NB4 (cell line): ENCODE data around the gene NOMO3.

- RRBS = no CpG with 5 or more reads among the region's 5 CpGs
Observed at GRCh38 chr16:15563601-15564236, 79.2 kb downstream of the MARF1 start.

- RRBS = no CpG with 5 or more reads among the region's 19 CpGs
Observed at GRCh38 chr16:15592082-15592702, 50.8 kb downstream of the MARF1 start.

GRCh38 chr16:15635675-15636379 lies 7.1 kb downstream of the MARF1 start:
- RRBS = no CpG with 5 or more reads among the region's 15 CpGs

GRCh38 chr16:15644256-15644759 lies 1.4 kb upstream of the MARF1 start:
- RRBS = no CpG with 5 or more reads among the region's 10 CpGs

DNA sequence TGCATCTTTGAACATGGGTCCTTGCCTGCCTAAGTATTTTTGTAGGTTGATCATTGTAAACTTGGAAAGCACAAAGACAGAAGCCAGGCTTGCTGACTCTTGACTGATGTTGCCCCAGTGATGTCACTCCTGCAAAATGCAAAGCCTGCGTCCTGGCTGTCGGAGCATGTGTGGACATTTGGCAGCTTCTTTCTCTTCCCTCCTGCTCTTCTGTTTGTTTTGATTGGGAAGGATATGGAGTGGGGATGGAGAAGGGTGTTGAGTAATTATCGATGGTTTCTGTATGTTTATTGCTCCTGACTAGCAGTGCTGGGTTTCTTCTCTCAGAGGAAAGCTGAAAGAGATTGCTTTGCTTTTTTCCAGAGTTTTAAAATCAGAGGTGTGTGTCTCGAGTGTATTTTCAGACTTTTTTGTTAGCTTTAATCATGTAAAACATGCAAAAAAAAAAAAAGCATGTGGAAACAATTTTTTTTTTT lies 3.3 kb downstream of the NDE1 start:
- RRBS = no CpG with 5 or more reads among the region's 4 CpGs

DNA sequence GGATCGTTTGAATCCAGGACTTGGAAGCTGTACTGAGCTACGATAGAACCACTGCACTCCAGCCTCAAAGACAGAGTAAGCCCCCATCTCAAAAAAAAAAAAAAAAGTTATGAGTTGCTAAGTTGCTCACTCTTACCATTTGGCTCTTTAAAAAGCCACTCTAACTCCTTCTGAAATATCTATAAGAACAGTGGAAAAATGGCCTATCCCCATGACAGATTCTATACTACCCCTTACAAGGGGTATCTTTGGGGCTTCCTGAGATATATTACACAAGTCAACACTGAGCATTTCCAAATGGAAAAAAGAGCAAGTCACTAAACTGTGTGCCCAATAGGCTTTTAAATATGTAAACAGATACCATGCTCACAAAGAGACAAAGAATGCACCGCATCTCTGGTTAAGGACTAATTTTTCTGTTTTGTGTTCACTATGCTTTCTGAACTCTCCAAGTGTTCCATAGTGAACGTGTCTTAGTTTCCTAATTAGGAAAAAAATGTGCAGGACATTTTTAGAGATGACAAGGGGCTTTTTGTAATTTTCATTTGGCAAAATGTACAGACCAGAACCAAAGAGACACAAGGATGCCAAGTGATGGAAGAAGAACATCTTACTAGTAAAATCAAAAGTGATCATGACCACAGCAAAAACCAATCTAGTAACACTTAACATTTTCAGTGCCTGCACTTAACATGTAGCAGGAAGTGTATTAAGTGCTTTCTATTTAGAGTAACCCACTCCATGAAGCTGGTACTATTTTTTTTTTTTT lies 21.7 kb downstream of the MYH11 start:
- RRBS = no CpG with 5 or more reads among the region's 4 CpGs

- RRBS = no CpG with 5 or more reads among the region's 2 CpGs
Observed at GRCh38 chr16:15970804-15971003, 21.3 kb downstream of the ABCC1 start.

DNA sequence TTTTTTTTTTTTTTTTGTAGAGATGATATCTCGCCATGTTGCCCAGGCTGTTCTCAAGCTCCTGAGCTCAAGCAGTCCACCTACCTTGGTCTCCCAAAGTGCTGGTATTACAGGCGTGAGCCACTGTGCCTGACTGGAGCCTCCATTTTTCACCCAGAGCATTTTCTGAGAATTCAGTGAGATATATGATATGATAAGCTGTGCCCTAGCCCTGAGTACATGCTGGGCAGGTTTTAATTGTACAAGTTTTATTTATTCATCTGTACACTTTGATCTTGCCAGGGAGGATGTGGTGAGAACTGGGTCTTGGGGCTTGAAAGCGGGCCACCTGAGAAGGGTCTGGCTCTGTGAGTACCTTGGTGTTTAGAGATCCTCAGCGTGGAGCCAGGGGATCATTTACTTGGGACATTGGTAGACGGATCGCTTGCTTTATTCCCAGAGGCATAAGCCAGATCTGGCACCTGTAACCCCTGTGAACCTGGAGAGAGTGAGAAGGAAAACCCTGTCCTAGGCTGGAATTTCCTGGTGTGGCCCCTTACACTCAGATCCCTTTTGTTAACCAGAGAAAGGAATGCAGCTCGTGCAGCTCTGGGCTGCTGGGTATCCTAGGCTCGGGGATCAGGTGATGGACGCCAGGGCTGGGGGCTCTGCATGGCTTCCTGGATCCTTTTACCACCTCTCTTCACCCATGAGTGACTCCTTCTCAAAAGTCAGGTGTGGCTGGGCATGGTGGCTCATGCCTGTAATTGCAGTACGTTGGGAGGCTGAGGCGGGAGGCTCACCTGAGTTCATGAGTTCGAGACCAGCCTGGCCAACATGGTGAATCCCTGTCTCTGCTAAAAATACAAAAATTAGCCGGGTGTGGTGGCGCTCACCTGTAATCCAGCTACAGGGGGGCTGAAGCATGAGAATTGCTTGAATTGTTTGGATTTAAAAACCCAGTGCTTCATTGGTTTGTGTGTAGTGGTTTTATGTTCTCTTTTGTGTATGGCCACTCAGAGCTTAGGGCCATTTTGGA lies 92.0 kb downstream of the ABCC1 start:
- RRBS = no CpG with 5 or more reads among the region's 14 CpGs

- RRBS = no CpG with 5 or more reads among the region's 9 CpGs
Observed at GRCh38 chr16:16071686-16072204, 122.3 kb downstream of the ABCC1 start.

GRCh38 chr16:16142989-16143381 lies 80.3 kb downstream of the ABCC6 start:
- RRBS = no CpG with 5 or more reads among the region's 7 CpGs

- RRBS = no CpG with 5 or more reads among the region's 47 CpGs
Observed at GRCh38 chr16:16232302-16232797, at the start of gene NOMO3. Gene NOMO3 (plus strand): TSS chr16:16232528.

DNA sequence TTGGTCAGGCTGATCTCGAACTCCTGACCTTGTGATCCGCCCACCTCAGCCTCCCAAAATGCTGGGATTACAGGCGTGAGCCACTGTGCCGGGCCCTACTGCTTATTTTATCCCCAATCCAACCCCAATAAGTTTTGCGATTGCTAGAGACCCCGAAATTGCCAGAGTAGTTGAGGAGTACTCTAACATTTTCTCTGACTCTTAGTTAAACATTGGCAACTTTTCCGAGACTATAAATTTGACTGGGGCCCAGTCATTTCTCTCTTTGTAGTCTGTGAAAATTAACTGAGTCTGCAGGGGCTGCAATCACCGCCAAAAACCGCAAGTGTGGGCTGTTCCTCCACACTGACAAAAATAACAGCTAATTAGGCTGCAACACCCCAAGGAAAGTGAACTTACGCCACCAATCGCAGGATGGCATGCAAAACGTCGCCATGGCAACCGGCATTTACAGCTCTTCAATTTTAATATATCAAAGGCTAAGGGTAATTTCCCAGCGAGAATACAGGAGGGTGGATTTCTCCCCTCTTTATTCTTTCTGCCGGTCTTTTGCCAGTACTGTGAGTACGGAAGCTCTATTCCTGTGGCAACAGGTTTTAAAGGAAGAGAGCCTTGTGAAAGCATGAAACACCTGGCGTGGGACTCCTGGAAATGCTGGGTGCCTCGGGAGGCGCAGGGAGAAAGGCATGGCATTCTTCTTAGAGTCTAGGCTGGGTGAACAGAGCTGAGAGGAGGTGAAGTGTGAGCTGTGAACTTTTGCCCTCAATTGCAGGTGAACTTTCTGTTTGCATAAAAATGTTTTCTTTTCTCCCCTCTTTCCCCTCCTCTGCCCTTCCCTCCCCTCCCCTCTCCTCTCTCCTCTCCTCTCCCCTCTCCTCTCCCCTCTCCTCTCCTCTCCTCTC lies 399.9 kb downstream of the XYLT1 start:
- RRBS = 11% methylated on average over 2 of the region's 20 CpGs

GRCh38 chr16:17344942-17345822 lies 125.6 kb downstream of the XYLT1 start:
- RRBS = no CpG with 5 or more reads among the region's 13 CpGs

DNA sequence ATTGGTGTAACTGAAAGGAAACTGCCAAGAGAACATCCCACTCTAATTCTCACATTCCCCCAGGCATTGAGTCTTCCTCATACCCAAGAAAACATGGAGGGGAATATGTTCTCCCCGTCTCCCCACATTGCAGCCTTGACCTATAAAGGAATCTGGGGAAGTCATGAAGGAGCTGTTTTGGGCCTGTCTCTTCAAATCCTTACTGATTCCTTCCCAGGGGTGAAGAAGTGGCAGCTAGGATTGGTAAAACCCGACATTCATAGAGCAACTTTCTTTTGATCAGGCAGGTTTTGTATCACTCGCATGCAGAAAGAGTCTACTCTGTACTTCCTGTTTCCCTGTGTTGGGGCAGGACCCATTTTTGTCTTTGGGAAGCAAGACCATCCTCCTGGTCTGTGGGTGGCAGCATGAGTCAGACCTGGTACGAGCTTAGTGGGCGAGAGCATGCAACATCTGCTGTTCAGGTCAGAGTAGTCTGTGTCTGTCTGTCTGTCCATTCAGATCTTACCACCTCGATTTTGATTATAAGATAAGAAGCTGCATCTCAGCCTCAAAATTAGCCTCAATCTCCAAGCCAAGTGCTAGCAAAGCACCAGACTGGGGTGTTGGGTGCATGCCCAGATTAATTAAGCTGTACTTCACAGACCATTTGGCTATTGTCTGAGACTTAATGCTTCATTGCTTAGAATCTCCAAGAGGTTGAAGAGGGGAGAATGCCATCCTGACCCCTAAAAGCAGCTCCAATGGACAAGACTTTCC lies 111.0 kb downstream of the XYLT1 start:
- RRBS = no CpG with 5 or more reads among the region's 6 CpGs

DNA sequence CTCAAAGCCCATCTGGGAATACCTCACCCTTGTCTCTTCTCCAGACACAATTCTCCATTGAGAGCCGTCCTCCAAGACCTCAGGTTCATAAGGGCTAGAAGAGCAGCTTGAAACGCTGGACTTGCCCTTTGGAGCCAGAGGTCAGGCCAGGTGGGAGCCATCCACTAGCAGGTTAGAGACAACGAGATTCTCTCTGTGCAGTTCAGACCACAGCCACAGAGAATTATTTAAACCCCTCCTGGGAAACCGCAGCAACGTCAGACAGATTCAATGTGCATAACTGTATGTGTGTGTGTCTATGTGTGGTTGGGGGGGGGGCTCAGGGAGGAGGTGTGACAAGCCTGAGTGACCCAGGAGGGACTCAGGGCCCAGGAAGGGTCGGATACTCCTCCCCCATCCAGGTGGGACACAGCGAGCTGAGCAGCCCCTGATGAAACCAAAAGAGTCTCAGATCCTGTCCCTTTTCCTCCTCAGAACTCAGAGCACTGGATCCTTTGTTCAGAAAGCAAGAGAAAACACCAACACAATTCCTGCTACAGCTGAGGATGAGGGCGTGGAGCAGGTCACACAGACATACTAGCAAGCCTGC lies 66.9 kb downstream of the XYLT1 start:
- RRBS = no CpG with 5 or more reads among the region's 8 CpGs

DNA sequence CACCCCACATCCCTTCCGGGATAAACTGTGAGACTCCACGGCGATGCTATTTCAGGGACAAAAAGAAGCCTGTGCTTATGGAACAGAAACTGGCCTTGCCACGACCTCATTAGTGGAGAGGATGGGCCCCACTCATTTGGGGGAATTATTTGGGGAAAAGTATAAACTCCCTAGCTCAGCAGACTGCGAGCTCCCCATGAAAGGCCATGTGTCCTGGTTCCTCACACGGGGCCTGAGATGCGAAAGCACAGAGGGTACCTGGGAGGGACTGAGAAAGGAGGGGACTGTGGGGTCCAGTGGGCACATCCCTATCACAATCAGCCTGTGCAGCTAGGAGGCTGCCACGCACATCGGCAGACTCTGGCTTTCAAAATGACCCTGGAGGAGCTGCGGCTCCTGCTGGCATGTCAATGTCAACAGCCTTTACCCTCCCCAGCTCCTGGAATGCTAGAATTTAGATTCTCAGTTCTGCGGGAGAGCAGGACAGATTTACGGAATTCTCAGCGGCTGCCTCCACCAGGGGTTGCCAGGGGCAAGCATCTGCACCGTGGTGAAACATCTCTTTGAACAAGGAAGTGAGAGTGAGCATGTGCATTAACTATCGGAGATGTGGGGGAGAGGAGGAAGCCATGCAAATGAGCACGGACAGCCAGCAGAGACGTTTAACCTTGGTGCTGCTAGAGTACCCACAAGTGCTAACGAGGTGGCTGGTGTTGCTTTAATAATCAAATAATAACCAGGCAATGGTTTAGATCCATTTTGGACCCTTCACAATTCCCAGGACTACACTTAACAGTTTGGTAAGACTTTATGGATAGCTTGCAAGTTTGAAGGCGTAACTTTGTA lies 54.3 kb downstream of the XYLT1 start:
- RRBS = no CpG with 5 or more reads among the region's 19 CpGs

- RRBS = no CpG with 5 or more reads among the region's 5 CpGs
Observed at GRCh38 chr16:17460885-17461514, 9.8 kb downstream of the XYLT1 start.

DNA sequence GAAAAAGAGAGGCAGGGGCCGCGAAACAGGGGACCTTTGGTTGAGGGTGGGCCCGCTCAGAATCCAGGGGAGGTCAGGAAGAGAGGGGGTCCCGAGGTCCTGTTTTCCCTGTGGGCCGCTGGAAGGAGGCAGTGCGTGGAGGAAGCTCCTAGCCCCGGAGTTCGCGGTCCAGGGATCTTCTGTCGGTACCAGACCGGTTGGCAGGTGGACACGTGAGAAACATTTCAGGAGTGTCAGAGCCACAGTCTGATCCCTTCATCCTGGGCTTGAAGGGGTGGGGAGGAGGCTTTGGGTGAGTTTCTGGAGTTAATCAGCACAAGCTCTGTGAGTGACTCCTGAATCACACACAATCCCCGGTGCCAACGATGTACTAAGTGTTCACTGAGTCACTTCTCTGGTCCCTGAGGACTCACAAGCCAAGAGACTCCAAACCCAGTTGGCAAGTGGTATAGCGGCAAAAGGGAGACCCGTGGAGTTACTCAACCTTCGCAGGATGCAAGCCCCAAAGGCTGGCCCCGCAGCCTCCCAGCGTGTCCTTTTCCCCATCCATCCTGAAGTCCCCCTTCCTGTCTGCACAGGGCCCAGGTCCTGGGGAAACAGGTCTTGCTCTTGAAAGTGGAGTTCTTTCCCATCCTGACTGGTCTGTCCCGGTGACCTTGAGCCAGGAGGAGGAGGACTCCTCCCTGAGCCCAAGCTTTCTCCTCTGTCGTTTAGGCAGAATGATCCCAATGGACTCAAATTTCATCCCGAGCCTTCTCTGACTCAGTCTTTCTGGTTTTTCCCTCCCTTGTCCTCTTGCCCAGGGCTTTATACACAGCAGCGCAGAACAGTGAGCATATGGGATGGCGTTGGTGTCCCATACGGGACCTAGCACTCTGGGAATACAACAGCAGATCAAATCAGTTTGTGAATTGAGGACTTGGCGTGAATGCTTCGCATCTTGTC lies 650 bp upstream of the XYLT1 start:
- RRBS = no CpG with 5 or more reads among the region's 27 CpGs

GRCh38 chr16:17949776-17950248 lies 386.7 kb downstream of the NPIPA8 start:
- RRBS = no CpG with 5 or more reads among the region's 5 CpGs

DNA sequence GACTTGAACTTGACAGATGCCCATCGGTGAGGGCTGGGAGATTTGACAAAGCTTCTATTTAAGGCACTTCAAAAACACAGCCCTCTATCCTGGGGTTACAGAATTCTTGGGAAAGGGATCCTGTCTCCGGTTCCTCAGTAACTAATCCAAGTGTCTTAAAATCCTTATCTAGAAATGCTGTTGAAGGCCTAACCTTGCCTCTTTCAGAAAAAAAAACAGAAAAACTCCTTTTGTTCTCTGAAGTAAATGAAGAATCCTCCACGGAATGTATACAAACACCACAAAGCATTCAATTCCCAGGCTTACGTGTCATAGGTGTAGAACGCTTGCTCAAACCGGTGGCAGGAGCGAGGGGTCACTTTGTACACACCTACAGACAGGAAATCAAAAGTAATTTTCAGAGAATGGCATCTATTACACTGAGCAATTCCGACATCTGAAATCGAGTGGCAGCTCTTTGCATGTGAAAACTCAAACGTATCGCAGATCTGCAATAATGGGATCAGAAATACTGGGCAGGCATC lies 37.7 kb downstream of the NOMO2 start:
- RRBS = no CpG with 5 or more reads among the region's 11 CpGs